Smooth muscle cell (in vitro differentiated cells): ENCODE measurements around a stretch of chr19.

DNA sequence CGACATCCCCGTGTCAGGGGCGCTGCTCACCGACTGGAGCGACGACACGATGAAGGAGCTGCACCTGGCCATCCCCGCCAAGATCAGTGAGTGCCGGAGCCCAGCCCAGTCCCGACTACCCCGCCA is 225 bp downstream of the IZUMO4 start:
- RAMPAGE, long total RNA: no peak

DNA sequence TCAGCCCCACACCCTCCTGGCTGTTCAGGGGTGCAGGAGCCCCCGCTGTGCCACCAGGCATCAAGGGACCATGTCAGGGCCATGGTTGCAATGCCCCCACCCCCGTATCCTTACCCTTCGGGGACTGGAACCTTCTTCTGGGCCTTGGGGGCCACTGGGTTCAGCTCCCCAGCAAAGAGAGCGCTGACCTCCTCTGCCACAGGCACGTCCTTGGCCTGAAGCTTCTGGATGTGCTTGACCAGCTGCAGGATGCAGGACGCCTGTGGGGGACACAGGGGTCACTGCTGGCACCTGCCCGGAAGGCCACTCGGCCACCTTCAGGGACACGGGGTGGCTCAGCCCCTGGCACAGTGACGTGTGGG is 20.4 kb downstream of the IZUMO4 start:
- RAMPAGE, long total RNA: no peak

DNA sequence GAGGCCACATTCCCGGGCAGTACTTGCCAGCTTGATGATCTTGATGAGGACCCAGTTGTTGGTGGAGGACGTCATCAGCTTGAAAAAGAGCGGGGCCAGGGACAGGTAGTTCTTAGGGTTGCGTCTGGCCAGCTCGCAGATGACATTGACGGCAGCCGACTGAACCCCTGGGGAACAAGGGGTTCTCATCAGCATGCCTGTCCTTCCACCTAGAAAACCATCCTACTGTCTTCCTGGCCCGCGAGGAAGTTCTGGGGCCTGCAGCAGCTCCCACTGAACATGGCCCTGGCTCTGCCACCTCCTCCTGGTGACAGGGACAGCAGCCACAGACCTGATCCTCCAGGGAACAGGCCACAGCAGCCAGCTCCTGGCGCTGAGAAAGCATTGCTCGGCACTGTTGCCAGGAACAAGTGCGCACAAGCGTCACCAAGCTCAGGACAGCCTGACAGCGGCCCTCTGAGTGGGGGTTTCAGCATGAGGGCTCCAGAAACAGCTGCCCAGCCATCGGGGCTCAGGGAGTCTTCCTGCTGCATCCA is 22.0 kb downstream of the AP3D1 start:
- RAMPAGE, long total RNA: no peak

- RAMPAGE, long total RNA: no peak
Observed at GRCh38 chr19:2185894-2186098, 22.1 kb downstream of the DOT1L start.

- RAMPAGE, long total RNA: no peak
Observed at GRCh38 chr19:2196939-2197768, 33.4 kb downstream of the DOT1L start.

GRCh38 chr19:2237607-2238070 is 1.0 kb downstream of the SF3A2 start:
- RAMPAGE, long total RNA: no peak

DNA sequence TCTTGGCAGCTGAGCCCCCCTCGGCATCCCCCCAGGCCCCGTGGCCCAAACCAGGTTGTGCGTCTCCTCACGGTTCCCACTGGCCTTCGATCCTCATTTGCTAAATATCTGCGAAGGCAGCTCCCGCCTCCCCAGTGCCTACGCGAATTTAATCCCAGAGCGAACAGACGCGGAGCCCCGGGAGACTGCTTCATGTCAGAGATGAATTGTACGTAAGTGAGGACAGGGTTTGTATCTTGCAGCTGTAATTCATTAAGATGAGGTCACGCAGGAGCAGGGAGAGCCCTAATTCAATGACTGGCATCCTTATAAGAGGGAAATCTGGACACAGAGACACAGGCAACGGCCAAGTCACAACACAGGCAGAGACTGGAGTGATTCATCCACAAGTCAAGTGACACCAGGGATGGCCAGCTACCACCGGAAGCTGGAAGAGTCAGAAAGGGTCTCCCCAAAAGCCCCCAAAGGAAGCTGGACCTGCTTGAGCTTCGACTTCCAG is 13.0 kb downstream of the LINGO3 start:
- RAMPAGE, long total RNA: no peak

GRCh38 chr19:2300561-2301118 is 7.3 kb downstream of the LINGO3 start:
- RAMPAGE, long total RNA: no peak

DNA sequence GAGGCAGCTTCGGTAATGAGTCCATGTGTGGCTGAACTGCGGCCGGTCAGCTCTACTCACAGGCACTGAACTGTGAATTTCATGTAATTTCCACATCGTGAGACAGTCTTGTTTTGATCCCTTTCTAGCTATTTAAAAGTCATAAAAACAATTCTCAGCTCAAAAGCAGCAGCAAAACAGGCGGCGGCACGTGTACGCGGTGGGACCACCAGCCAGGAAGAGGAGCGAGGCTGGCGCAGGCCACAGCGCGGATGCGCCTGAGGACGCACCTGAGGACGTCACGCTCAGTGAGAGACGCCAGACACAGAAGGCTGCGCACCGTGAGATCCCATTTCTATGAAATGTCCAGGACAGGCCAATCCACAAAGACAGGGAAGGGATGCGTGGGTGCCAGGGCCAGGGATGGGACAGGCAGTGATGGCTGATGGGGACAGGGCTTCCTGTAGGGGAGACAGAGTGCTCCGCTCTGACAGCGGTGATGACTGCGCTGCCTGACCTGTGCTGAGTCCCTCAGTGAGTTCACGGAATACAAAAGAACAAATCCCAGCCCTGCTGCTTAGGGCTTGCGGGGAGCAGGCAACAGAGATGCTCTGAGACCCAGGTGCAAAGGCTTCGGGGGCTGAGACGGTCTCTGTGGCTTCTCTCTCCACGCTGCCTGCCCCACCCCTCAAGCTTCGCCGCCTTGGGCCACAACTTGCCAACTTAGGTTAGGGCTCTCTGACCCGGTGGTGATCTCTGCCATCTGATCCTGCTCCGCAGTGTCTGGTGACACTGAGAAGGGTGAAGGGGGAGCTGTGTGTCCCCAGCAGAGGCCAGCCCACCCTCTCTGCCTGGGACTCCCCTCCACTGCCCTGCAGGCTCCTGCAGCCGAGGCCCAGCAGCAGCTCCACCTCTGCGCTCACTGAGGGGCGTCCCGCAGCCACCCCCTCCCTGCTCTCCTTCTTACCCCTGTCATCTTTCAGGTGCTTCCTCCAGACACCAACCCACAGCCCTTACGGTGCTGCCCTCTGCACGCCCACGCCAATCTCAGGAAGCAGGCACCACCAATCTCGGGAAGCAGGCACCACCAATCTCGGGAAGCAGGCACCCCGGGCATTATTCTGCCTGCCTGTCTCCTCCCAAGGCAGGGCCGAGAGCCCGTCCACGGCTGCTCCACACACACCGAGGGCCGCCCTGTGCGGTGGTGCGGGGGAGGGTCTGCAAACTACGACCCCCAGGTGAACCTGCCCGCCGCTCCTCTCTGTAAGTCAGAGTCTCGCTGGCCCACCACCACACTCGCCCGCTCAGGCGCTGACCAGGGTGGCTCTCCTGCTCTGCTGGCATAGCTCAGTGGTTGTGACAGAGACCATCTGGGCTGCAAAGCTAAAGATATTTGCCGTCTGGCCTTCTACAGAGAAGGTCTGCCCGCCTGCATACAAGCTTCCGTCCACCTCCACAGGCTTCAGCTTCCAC is 3.4 kb downstream of the LSM7 start:
- RAMPAGE, long total RNA: no peak

- RAMPAGE, long total RNA: no peak
Observed at GRCh38 chr19:2327198-2328235, 869 bp downstream of the LSM7 start.

DNA sequence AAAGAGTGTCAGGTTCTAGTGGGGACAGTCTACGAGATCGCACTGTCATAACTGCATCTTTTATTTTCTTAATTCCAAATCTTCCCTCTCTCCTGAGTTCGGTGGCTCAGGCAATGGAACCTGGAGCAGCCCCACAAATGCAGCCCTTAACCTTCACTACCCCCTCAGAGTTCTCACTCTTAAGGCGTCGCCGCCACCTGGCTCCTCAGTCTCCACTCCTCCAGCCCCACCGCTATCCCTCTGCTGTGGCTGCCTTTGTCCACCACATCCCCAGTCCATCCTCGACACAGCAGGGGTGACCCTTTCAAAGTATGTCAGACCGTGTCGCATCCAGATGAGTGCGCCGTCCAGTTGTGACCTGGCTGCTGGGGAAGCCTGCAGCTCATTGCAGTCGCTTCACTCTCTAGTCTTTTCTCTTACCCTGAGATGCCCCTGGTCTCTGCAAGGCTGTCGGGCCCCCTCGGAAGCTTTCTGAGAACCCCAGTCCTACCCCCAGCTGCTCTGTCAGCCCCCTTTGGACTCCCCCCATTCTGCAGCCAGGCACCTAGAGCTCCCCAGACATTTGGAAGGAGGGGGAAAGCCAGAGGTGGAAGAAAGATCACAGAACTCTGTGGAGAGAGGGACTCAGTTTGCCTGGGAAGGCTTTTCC is 1.1 kb downstream of the SPPL2B start:
- RAMPAGE, long total RNA: no peak

DNA sequence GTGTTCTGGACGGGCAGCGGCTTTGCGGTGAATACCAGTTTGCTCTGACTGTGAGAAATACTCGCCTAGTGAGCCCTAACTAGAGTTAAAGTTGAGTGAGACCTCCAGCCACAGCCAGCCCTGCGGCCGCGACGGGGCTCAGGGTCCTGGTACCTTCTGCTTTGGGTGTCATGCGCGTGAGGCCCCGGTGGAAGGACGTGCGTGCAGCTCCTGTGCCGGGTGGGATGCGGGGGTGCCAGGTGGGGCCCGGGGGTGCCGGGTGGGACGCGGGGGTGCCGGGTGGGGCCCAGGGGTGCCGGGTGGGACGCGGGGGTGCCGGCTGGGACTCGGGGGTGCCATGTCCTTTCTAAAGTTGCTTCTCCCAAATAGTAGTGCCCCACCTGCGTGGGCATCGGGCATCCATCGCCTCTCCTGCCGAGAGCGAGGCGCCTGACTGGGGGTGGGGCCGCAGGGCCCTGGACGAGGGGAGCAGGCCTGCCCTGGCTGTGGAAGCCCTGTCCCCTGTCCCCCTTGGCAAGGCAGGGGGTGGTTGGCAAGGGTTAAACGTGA is 8.4 kb upstream of the TMPRSS9 start:
- RAMPAGE, long total RNA: no peak

DNA sequence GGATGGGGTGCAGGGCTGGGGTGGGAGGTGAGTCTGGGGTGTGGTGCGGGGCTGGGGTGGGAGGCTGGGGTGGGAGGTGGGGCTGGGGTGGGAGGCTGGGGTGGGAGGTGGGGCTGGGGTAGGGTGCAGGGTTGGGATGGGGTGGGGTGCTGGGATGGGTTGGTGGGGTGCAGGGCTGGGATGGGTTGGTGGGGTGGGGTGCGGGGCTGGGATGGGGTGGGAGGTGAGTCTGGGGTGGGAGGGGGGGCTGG is 992 bp downstream of the TMPRSS9 start:
- RAMPAGE, long total RNA: no peak

GRCh38 chr19:2426429-2427079 is 832 bp downstream of the TIMM13 start:
- RAMPAGE, long total RNA: no peak

- RAMPAGE, long total RNA: no peak
Observed at GRCh38 chr19:2503445-2504417, 27.8 kb downstream of the GADD45B start.

DNA sequence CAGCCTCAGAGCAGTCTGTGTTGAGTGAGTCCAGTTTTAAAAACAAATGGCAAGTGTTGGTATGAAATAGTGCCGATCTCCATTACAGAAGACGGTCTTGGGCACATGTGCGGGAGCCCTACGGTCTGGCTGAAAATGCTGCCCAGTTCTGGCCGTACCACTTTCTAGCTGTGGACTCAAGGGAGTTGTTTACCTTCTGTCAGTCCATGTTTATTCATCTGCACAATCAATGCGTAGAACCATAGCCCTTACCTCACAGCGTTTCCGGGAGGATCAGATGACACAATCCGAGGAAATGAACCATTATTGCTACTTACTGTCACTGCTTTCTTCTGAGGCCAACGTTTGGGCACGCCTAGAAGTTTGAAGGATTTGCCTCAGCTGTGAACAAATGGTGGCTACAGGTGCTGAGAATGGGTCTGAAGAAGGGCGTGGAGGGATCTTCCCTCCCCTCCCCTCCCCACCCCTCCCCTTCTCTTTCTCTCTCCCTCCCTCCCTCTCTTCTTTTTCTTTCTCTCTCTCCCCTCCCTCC is 31.2 kb downstream of the GADD45B start:
- RAMPAGE, long total RNA: no peak

DNA sequence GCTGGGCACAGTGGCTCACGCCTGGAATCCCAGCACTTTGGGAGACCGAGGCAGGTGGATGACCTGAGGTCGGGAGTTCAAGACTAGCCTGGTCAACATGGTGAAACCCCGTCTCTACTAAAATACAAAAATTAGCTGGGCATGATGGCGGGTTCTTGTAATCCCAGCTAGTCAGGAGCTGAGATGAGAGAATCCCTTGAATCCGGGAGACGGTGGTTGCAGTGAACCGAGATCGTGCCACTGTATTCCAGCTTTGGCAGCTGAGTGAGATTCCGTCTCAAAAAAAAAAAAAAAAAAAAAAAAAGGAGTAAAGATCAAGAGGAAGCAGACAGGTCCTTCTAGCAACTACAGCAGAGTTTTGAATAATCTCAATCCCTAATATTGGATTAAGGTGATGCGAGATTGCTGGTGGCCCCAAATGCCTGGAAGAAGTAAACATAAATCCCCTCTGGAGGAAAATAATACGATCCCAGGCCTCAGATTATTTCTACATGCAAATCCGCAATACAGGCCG is 55.2 kb downstream of the GADD45B start:
- RAMPAGE, long total RNA: no peak

DNA sequence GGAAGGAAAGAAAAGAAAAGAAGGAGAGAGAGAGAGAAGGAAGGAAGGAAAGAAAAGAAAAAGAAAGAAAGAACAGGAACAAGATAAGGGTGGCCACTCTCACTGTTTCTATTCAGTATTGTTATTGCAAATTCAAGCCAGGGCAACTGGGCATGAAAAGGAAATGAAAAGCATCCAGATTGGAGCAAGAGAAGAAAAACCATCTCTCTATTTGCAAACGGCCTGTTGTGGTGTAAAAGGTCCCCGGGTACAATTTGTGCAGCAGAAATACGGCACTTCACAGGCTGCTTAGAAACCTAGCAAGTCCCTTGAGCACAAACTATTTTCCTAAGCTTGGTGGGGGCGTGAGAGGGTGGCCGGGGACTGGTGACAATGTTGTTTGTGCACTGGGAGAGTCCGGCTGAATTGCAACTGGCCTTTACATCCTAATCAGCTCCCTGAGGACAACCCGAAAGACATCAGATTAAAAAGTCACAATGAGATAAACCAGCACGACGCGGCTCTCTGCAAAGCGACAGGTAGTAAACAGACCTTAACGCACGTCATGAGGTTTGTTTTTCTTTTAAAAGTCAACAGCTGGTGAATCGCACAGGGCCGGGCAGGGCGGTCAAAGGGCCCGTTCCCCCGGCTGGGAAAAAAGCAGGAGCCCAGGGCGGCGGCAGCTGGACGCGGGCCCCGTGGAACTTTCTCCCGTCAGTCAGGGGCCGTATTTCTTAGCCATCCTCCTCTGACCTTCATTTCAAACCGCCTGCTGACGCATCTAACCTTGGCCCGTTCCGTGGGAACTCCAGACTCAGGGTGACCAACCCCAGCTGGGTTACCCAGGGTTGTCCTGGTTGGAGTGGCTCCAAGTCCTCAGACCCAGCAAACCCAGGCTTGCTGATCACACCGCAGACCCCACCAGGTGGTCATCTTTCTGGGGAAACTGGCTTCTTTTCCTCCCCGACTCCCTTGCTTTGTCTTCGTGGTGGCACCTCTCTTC is 112.2 kb downstream of the GADD45B start:
- RAMPAGE, long total RNA: no peak

- RAMPAGE, long total RNA: no peak
Observed at GRCh38 chr19:2668131-2668764, 34.2 kb downstream of the GNG7 start.

DNA sequence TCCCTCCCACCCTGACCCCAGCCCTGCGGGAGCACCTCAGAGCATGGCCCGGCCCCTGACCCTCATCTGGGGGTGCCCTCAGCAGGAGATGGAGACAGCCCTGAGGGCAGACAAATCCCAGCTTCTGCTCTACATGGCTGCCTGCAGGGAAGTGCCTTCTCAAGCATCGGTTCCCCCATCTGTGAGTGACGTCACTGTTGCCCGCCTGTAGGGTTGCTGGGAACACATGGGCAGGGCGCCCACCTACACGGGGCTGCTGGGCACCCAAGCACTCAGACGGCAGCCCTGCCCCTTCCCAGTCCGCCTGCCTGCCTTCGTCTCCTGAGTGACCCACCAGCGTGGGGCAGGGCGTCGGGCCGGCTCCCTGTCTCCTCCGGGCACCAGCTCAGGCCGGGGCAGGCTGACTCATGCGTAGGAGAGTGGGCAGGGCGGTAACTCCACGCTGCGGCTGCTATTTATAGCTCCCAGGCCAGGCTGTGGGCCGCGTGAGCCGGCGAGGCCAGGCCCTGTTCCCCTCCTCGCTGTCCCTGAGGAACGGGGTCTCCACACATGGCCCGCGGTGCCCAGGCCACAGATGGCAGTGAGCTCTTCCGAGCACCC is 1.8 kb upstream of the DIRAS1 start:
- RAMPAGE, long total RNA: no peak